Bronchial lymph node (tissue), 1 donor: ENCODE measurements around the gene SELENON.

GRCh38 chr1:24912150-24913338 is 17.5 kb downstream of the RUNX3 start:
- PRO-cap: no peak

GRCh38 chr1:24920048-24920633 is 9.9 kb downstream of the RUNX3 start:
- PRO-cap: no peak

DNA sequence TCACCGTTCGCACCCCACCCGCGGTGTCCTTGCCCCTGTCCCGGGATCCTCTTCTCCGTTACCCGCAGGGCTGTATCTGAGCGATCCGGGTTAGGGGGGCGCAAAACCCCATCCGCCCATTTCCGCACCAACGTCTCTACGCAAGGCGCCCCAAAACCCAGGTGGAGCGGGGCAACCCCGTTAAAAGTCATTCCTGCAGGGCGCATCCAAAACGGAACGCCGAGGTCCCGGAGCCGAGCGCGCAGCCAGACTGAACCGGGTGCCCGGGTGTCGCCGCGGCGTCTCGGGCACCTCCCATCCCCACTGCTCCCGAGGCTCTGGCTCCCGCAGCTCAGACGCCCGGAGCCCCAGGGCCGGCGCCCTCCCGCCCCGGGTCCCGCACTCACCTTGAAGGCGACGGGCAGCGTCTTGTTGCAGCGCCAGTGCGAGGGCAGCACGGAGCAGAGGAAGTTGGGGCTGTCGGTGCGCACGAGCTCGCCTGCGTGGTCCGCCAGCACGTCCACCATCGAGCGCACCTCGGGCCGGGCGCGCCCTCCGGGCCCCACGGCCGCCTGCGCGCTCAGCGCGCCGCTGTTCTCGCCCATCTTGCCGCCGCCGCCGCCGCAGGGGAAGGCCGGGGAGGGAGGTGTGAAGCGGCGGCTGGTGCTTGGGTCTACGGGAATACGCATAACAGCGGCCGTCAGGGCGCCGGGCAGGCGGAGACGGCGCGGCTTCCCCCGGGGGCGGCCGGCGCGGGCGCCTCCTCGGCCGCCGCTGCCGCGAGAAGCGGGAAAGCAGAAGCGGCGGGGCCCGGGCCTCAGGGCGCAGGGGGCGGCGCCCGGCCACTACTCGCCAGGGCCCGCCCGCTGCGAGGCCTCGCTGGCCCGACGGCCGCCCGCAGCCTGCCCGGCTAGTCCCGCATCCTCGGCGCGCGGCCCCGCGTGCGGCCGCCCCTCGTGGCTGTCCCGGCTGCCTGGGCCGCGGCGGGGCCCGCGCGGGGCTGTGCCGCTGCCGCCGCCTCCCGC is 573 bp downstream of the RUNX3 start:
- PRO-cap: bidirectional peak, plus-strand start at position 183 of the sequence, minus-strand start at position 51 of the sequence; unidirectional peak, minus-strand start at position 591 of the sequence; unidirectional peak, minus-strand start at position 752 of the sequence

DNA sequence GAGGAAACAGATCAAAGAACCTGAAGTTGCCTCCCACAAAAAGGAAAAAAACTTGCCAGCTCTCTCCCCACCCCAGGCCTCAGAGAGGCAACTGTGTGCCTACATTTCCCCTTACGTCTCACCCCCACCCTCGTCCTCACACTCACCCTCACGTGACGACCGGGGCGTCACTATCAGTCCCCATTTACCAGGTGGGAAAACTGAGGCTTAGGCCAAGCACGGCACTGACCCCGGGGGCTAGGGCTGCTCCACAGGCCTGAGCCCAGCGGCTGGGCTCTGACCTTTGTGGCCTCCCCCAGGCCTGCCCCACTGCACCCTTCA is 51.5 kb upstream of the RUNX3 start:
- PRO-cap: unidirectional peak, minus-strand start at position 81 of the sequence

GRCh38 chr1:25064822-25066287 is 135.3 kb upstream of the RUNX3 start:
- PRO-cap: no peak

- PRO-cap: no peak
Measured at GRCh38 chr1:25145707-25146251, 86.5 kb downstream of the SYF2 start.

DNA sequence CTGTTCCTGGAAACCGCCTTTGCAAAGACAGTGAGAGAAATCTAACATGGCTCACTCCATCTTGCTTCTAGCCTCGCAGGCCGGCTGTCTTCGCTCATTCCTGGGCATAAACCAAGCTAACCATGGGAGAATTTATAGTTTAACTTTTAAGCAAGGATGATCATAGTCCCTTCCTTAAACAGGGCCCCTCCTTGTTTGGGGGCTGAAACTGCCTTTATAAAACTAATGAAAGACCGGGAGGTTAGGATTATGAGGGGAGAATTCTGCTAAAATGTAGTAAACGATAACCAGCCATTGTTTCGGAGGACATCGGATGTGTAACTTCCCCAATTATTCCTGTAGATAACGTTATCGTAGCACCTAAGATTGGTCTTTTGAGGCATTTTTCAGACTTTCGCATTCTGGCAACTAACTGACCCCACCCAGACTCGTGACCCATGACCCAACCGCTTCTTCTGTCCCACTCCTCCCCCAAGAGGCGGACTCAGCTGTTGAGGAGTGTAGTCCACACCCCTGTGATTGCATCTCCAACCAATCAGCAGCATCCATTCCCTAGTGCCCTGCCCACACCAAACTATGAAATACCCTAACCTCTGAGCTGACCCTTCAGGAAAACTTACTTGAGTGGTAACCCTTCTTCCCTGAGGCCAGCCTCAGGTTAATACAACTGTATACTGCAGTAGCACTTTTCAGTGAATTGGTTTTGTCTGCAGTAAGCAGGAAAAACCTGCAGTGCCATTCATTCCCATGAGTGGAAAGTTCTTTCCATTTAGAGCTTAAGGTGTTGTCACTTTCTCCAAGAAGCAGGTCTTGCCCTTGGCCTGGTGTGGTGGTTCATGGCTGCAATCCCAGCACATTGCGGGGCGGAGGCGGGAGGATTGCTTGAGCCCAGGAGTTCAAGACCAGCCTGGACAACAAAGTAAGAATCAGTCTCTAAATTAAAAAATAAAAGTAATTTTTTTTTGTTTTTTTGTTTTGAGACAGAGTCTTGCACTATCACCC is 772 bp upstream of the SYF2 start:
- PRO-cap: unidirectional peak, minus-strand start at position 457 of the sequence; bidirectional peak, plus-strand start at position 609 of the sequence, minus-strand start at position 457 of the sequence

DNA sequence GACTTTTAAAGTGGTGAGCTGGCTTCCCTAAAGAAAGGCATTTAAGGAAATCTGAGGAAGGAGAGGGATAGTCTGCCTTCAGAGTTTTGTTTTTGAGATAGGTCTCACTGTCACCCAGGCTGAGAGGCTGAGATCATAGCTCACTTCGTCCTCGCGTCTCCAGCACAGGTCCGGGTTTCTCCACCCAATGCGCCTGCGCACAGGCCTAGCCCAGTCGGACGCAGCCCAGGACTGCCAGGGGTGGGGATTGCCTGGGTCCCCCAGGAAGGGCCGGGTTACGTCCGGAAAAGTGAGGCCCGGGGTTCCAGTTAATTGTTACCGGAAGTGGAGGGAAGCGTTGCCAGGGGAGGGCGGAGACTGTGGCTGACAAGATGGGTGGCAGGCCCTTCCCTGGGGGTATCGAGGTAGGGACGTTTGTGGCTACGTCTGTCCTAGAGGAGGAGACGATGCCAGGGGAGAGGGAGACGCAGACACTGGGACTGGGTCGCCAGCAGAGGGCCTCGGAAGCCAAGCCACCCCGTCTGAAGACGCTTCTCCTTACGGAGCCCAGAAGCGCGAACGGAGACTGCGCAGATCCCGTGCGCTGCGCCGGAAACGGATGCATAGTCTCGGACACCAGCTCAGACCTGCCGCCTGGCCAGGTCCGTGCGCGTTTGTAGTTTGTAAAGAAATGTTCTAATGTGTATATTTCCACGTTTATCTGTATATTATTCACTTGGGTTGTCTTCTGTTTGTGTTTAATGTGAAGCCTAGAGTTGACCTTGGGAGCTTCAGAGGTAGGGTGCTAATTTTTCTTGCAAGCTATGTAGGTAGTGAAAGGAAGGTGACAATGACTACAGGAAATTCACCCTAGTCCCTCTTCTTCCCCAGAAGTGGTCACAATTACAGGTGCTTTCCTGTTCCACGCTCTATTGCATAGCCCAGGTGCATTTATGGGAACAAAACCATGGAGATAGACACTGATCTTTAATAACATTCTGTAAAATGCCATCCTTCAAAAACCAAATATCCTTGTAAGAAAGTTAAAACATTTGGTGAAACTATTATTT is 7.4 kb downstream of the RSRP1 start:
- PRO-cap: bidirectional peak, plus-strand start at position 343 of the sequence, minus-strand start at position 181 of the sequence; bidirectional peak, plus-strand start at position 603 of the sequence, minus-strand start at position 523 of the sequence

DNA sequence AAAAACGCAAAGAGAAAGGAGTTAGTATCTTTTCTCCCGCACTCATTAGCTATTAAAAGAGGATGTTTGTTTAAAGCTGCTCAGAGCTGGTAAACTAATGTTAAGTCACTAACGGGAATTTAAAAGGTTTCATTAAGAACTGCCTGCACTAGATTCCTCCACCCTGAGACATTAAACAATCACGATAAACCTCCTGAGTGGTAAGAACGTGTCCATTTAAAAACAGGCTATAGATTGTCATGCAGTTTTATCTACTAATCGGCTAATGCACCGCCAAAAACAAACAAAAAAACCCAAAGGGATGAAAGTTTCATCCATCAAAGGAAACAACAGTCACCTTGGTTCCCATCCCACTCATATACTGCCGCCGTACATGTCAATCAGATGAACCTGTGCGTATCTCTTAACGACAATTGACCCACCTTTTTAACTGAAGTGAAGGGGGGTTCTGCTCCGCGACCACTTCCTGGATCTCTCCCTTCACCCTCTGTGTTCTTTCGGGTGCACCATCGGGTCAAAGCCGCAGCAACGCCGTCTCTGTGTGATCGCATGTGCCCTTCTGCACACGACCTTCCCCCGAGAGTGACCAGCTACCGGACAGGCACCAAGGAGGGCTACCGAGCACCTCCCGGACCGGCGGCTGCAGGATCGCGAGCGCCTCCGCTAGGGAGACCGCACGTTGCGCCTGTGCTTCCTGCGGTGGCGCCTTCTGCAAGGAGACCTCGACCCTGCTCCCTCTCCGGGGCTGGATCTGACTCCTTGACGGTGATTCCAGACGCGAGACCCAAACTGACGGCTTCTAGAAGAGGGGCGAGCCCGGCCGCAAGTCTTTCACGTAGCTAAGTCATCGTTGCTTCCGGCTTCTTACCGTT is 1.3 kb upstream of the TMEM50A start:
- PRO-cap: unidirectional peak, minus-strand start at position 363 of the sequence

GRCh38 chr1:25425302-25426217 is 4.9 kb upstream of the RHCE start:
- PRO-cap: no peak

DNA sequence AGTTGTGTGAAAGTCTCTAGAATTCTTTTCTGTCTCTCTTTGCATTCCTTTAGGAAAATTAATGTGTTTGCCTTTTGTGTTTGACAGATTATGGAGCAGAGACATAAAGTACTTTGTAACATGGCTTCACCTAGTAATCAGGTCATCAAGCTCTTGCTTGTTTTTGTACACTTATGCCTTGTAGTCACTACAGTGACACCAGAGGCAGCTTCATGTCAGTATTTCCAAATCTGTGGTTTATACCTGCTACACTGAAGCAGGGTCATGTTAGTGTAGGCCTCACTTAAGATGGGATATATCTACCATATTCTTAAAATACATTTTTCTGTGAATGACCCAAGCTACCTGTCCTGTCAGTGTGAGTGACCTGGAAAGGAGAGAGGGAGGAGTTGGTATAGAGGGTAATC is 45.5 kb downstream of the MACO1 start:
- PRO-cap: no peak

DNA sequence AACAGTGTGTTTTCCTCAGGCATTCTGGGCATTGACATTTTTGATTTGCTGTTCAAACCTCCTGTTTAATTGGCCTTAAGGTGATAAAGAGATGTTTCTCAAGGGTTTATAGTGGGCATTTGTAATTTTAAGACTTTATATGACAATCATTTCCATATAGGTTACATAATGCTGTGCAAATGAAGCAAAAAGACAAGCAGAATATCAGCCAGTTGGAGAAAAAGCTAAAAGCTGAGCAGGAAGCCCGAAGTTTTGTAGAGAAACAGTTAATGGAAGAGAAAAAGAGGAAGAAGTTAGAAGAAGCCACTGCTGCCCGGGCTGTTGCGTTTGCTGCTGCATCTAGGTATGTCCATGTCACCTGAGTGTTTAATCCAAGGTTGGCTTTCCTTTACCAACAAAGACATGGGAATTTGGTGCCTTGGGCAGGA is 54.8 kb downstream of the MACO1 start:
- PRO-cap: no peak

DNA sequence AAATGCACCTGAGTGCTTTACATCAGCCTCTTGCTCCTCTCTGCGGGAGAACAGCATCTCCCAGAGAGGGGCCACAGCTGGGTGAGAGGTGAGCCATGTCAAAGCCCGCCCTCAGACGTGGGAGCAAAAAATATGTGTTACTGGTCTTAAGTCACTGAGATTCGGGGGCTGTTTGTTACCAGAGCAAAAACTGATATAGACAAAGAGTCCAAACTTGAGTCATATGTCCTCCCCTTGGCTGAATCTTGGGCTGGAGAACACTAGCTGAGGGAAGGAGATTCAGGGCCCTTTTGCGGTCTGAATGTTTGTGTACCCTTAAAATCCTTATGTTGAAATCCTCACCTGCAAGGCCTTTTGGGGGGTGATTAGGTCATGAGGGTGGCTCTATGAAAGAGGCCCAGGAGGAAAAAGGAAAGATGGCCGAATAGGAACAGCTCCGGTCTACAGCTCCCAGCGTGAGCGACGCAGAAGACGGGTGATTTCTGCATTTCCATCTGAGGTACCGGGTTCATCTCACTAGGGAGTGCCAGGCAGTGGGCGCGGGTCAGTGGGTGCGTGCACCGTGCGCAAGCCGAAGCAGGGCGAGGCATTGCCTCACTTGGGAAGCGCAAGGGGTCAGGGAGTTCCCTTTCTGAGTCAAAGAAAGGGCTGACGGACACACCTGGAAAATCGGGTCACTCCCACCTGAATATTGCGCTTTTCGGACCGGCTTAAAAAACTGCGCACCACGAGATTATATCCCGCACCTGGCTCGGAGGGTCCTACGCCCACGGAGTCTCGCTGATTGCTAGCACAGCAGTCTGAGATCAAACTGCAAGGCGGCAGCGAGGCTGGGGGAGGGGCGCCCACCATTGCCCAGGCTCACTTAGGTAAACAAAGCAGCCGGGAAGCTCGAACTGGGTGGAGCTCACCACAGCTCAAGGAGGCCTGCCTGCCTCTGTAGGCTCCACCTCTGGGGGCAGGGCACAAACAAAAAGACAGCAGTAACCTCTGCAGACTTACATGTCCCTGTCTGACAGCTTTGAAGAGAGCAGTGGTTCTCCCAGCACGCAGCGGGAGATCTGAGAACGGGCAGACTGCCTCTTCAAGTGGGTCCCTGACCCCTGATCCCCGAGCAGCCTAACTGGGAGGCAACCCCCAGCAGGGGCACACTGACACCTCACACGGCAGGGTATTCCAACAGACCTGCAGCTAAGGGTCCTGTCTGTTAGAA is 36.8 kb upstream of the LDLRAP1 start:
- PRO-cap: no peak

- PRO-cap: bidirectional peak, plus-strand start at chr1:25565467, minus-strand start at chr1:25565467; unidirectional peak, minus-strand start at chr1:25565471
Measured at GRCh38 chr1:25565103-25565931, 21.9 kb downstream of the LDLRAP1 start.

DNA sequence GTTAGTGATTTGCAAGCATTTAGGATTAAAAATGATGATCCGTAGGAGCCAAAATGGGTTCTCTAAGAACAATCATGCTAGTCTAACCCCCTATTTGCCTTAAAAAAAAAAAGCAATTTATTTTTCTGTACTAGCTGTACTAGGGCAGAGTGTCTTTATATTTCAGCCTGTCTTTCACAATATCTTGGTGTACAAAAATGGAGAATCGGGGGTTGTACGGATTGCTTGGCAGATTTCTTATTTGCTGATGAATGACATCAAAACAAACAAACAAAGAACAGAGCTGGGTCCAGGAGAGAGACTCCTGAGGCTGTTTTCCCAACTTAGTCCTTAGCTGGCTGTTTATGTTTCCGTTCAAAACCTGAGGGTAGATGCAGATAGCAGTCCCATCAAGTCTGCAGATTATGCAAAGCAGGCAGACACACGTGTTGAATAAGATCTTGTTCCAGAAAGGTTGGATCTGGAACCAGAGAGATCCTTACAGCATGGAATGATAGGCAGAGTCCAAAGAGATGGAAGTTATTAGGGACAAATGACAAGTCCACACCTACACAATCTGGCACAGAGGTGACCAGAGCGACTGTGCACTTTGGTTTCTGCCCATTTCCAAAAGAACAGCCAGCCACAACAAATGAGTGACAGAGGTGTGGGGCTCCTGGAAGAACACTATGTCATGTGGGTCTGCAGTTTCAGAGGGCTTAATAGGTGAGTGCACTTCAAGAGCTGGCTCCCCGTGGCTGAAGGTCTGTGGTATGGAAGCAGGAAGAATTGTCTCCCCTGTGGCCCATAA is 65.5 kb downstream of the MAN1C1 start:
- PRO-cap: no peak

GRCh38 chr1:25694941-25695508 is 78.4 kb downstream of the MAN1C1 start:
- PRO-cap: bidirectional peak, plus-strand start at chr1:25695348, minus-strand start at chr1:25695156

DNA sequence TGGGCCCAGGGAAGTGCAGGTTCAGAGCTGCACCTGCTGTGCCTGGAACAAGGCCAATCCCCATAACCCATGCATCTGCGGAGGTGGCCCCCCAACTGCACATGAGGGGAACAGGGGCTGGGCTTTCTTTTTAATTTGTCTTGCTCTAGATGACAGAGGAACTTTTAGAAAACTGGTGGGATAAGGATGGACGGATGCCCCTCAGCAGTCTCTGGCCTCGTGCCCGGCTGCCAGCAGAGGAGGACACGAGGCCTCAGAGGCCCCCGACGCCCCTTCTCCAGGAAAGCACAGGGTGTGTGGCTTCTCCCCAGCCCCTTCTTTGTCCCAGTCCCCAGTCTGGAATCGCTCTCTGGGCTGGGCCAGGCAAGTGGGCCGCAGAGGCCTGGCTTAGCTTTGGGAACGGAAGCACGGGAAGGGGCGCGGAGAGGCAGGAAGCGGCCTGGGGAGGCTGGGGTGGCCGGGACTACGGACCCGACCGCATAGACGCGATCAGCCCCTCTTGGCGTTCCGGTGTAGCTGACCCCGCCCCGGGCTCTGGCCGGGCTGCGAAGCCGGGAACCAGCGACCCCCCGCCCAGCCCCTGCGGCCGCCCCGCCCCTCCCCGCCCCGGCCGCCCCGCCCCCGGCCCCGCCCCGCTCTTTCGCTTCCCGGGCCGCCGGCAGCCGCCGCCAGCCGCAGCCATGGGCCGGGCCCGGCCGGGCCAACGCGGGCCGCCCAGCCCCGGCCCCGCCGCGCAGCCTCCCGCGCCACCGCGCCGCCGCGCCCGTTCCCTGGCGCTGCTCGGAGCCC is at the start of gene SELENON:
Gene SELENON, plus strand, starts transcription at position 643 of the 789 bp plus-strand sequence.
- PRO-cap: bidirectional peak, plus-strand start at position 671 of the sequence, minus-strand start at position 518 of the sequence

DNA sequence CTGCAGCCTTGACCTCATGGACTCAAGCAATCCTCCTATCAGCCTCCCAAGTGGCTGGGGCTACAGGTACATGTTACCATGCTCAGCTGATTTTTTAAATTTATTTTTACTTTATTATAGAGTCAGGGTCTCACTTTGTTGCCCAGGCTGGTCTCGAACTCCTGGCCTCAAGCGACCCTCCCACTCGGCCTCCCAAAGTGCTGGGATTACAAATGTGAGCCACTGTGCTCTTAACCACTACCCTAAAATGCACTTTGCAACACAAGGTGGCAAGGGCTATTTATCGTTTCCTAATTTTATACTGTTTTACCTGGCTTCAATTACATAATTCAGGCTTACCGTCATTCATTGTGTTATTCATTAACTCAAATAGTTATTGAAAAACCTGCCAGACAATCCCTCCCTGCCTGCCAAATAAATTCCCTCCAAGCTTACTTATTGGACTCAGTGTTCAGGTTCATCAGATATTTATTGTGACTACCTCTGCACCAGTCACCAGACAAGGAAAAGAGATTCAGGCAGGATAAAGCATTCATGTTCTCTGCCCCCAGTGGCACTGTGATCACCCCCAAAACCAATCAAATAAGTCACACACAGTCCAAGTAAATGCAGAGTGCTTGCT is 8.0 kb upstream of the AUNIP start:
- PRO-cap: no peak

DNA sequence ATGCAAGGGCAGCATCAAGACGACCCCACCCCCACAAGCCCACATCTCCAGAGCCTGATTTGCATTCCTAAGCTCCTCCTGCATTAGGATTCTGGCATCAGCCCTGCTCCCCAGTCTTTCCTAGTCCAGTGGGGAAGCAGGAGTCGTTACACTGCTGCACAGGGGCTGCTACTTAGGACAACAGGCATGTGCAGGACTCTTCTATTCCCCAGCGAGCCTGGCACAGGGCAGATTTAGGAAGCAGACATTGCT is 7.9 kb downstream of the PAQR7 start:
- PRO-cap: no peak

DNA sequence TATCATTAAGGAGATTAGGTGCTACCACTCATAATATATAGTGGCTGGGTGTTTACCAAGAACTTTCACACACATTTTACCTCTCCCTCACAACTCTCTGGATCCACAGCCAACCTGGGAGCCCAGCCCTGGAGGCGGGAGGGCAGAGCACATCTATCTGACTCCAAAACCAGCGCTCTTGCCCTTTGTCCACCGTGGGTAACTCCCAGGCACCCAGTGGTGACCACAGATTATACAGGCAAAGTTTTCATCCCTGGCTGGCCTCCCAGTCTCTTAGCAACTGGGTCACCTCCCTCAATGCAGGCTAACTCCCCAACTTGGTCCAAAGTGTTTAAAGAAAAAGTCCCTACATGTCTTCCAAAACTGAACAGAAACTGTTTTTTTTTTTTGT is 2.4 kb downstream of the PAQR7 start:
- PRO-cap: no peak